Smooth muscle cell (in vitro differentiated cells): ENCODE measurements around a stretch of chr12.

- RAMPAGE, long total RNA, result no peak
These were observed 2.6 kb upstream of the FBRSL1 start for GRCh38 chr12:132487384-132487768.

- RAMPAGE, long total RNA, result no peak
These were observed 46.7 kb downstream of the FBRSL1 start for GRCh38 chr12:132536525-132537159.

- RAMPAGE, long total RNA, result no peak
These were observed 38.3 kb downstream of the LRCOL1 start for GRCh38 chr12:132571998-132572647.

- RAMPAGE, long total RNA, result no peak
These were observed 1.5 kb downstream of the LRCOL1 start for GRCh38 chr12:132608744-132609374.

DNA sequence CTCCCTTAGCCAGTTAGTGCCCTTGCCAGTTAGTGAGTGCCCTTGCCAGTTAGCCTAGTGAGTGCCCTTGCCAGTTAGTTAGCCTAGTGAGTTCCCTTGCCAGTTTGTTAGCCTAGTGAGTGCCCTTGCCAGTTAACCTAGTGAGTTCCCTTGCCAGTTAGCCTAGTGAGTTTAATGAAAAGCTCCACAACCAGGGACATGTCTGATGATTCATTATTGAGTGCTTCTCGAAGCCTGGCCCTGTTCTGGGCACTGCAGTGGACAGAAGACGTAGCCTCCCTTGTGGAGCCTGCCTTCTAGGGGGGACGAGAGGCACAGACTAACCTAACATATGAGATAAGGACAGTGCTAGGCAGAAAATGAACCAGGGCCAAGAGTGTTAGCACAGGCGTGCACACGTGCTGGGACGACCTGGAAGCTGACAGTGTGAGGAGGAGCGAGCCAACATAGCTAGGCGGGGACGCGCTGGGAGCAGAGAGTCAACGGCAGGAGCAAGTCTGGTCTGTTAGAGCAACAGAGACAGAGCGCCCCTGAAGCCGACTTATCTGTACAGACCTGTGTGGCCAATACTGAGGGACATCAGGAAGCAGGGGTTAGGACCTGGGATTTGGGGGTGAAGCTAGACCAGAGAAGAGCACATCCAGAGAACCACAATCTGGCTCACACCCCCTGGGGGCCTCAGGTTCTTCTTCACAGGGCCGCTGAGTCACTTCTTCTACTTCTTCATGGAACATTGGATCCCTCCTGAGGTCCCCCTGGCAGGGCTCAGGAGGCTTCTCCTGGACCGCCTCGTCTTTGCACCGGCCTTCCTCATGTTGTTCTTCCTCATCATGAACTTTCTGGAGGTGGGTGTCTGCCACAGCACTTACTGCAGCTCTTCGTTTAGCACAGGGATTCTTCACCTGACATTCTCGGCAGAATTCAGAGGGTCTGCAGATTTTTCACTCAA, 8.1 kb downstream of the PXMP2 start:
- RAMPAGE, long total RNA, result no peak

DNA sequence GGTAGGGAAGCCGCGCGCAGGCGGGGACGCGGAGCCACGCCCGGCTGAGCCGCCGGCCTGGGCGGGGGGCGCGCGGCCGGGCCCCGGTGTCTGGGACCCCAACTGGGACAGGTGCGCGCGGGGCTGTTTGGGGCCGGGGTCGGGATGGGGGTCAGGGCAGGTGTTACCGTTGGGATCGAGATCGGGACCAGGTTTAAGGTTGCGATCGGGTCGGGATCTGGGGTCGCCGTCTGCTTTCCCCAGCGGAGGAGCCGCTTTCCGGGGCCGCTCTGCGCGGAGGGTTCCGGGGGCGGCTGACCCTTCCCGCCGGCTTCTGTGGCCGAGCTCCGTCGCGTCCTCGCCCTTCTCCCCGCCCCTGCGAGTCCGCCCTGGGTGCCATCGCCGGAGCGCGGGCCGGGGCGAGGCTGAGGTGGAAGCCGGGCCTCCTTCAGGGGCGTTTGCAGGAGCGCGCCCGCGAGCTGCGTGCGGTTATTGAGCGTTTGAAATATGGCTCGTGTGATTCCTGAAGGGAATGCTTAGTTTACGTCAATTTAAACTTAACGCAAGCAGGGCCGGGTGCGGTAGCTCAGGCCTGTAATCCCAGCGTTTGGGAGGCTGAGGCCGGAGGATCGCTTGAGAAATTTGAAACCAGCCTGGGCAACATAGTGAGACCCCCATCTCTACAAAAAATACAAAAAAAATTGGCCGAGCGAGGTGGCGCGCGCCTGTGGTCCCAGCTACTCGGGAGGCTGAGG, 482 bp downstream of the PGAM5 start:
- RAMPAGE, long total RNA, result no peak

DNA sequence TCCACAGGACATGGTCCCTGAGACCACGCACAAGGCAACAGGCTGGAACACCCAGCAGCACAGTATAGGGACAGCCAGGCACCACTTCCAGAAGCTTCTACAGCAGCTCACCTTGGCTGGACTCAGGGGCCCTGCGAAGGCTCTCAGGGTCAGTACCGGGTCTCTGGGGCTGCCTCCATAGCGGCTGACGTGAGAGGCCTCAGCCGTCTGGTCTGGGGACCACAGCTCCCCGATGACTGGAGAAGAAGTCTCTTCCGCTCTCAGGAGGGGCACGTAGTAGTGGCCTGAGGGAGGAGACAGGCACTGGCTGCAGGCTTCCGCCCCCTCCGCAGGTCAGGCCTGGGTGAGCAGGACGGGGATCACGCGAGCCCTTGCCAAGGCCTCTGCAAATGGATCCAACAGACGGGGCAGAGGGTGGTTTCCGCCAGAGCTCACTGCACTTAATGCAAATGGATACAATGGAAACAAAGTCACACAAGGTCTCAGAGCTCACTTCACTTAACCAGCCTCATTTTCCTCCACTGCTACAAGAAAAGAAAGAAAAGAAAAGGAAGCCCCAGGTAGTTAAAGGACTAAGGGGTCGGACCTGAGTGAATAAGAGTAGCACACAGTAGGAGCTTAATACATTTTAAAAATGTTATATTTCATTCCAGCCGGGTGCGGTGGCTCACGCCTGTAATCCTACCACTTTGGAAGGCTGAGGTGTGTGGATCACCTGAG, 24.7 kb downstream of the ANKLE2 start:
- RAMPAGE, long total RNA, result no peak

- RAMPAGE, long total RNA, result no peak
These were observed 1.0 kb downstream of the GOLGA3 start for GRCh38 chr12:132827538-132828161.

GRCh38 chr12:132888796-132889540, 1.6 kb upstream of the CHFR start:
- RAMPAGE, long total RNA, result no peak